ENCODE measurements around a stretch of chr16.

DNA sequence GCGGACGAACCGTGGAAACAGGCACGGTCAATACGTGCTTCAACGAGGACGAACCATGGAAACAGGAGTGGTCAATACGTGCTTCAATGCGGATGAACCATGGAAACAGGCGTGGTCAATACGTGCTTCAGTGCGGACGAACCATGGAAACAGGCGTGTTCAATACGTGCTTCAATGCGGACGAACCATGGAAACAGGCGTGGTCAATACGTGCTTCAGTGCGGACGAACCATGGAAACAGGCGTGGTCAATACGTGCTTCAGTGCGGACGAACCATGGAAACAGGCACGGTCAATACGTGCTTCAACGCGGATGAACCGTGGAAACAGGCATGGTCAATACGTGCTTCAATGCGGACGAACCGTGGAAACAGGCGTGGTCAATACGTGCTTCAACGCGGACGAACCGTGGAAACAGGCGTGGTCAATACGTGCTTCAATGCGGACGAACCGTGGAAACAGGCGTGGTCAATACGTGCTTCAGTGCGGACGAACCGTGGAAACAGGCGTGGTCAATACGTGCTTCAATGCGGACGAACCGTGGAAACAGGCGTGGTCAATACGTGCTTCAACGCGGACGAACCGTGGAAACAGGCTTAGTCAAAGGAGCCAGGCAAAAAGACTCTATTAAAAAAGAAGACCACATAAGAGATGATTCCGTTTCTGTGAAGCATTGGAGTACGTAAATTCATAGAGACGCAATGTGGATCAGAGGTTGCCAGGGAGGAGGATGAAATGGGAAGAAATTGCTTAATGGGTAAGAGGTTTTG is 140.5 kb downstream of the SNX29 start:
- PRO-cap = no peak

GRCh38 chr16:12146818-12147495 is 170.4 kb downstream of the SNX29 start:
- PRO-cap = no peak

DNA sequence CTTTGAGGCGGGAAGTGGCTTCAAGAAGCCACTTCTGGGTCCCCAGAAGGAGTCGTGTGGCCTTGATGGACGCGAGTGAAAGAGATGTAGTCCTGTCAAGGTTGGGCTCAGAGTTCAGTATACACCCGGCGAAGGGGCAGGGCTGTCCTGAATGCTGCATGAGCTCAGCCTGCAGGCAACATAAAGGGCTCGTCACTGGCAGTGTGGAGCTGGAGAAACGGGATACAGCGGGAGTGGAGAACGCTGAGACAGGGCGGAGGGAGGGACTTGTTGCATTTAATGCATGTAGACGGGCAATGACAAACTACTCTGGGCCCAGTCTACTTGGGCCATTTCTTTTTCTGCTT is 313.2 kb downstream of the SNX29 start:
- PRO-cap = unidirectional peak, plus-strand start at position 212 of the sequence

GRCh38 chr16:12459249-12459932 is 344.3 kb downstream of the CPPED1 start:
- PRO-cap = no peak

- PRO-cap = no peak
These were observed 301.0 kb downstream of the CPPED1 start for GRCh38 chr16:12502708-12502991.

DNA sequence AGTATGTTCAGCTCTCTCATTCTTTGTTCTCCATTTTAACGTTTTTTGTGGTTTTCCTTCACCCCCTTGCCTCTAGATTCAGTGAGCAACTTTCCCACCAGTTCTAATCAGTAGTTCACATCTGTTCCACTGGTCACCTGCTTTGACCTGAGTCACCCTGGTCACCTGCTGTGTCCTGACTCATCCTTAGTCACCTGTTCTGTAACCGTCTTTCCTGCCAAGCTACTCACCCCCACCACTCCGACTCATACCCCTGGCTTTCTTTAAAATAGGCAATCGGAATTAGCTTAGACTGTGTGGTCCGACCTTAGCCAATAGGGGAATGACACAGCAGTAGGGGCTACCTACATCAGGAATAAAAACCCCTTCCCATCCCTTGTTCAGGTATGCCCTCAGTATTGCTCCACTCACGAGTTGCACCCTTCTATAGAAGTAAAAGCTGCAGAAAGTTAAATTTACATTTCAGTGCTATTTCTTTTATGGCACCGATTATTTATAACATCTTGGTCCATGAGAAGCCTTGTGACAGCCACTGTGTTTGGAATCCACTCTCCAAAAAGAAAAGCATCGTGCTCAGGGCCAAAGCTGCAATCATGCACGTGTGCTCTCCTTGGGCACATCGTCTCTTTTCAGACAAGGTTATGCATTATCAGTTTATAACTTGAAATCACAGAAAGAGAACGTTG is 189.9 kb downstream of the CPPED1 start:
- PRO-cap = no peak

- PRO-cap = no peak
These were observed 157.0 kb downstream of the CPPED1 start for GRCh38 chr16:12646696-12647145.

DNA sequence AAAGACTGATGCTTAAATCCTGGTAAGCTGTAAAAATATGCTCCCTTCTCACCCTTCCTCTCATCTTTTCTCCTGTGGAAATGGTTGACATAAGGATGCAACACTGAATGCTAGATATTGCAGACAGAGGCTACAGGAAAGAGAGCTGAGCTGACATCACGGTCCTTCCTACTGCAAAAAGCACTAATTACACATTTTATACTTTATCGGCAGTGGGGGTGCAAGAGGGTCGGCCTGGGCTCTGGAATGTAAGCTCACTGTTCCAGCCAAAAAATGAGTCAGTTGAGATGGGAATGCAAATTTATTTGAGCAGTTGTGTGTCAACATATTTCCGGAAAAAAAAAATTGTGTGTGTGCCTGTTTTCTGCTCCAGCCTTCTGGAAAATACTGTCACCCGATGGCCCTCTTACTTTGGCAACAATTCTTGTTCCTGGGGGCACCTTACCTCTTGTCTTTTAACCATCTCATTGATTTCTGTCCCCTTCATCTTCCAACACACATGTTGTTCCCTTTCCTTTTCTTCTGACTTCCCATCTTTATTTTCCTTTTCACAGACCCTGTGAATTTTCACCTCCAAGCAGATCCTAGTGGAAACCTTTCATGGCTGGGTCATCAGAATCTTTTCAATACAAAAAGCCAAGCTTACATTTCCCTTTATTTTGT is 14.1 kb upstream of the MRTFB start:
- PRO-cap = no peak

- PRO-cap = bidirectional peak, plus-strand start at chr16:14186686, minus-strand start at chr16:14186578
These were observed 115.4 kb downstream of the MRTFB start for GRCh38 chr16:14186105-14187259.

- PRO-cap = unidirectional peak, plus-strand start at chr16:14301392
These were observed 230.2 kb downstream of the MRTFB start for GRCh38 chr16:14301184-14301805.

- PRO-cap = no peak
These were observed 279.0 kb downstream of the MRTFB start for GRCh38 chr16:14350100-14350567.

DNA sequence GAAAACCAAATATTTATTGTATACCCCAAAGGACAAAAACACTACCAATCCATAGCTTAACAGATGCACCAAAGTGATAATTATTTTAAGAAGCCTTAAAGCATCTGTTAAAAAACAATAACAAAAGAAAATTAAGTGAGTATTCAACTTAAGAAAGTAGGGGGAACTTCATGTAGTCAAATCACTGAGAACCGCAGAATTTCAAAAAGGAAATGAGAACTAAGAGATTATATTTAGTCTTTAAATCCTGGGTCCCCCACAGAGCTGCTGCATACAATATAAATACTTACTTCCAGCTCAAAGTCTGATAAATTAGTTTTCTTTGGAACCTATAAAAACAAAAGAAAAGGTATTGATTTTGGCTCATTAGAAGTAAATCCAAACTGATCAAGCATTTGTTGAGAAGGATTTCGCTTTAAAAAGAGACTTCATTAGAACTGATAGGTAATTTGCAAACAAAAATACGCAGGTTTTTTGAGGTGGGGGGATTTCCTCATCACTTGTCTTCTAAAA is 22.0 kb downstream of the PARN start:
- PRO-cap = no peak

DNA sequence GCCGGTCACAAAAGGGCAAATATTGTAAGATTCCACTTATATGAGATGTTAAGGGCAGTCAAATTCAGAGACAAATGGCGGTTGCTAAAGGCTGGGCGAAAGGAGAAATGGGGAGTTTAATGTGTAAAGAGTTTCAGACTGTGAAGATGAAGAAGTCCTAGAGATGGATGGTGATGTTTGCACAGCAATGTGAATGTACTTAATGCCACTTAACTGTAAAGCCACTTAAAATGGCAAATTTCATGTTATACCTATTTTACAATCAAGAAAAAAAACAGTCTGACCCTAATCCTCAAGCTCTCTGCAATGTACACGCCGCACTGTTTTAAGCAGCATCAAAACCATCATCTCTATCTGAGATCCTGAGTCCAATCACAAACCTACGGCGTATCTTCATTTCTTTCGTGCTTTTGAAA is 1.0 kb downstream of the PARN start:
- PRO-cap = no peak

DNA sequence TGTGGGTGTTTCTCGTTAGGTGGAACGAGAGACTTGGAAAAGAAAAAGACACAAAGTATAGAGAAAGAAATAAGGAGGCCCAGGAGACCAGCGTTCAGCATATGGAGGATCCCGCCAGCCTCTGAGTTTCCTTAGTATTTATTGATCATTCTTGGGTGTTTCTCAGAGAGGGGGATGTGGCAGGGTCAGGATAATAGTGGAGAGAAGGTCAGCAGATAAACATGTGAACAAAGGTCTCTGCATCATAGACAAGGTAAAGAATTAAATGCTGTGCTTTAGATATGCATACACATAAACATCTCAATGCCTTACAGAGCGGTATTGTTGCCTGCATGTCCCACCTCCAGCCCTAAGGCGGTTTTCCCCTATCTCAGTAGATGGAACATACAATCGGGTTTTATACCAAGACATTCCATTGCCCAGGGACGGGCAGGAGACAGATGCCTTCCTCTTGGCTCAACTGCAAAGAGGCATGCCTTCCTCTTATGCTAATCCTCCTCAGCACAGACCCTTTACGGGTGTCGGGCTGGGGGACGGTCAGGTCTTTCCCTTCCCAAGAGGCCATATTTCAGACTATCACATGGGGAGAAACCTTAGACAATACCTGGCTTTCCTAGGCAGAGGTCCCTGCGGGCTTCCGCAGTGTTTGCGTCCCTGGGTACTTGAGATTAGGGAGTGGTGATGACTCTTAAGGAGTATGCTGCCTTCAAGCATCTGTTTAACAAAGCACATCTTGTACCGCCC is 3.6 kb downstream of the BFAR start:
- PRO-cap = no peak

DNA sequence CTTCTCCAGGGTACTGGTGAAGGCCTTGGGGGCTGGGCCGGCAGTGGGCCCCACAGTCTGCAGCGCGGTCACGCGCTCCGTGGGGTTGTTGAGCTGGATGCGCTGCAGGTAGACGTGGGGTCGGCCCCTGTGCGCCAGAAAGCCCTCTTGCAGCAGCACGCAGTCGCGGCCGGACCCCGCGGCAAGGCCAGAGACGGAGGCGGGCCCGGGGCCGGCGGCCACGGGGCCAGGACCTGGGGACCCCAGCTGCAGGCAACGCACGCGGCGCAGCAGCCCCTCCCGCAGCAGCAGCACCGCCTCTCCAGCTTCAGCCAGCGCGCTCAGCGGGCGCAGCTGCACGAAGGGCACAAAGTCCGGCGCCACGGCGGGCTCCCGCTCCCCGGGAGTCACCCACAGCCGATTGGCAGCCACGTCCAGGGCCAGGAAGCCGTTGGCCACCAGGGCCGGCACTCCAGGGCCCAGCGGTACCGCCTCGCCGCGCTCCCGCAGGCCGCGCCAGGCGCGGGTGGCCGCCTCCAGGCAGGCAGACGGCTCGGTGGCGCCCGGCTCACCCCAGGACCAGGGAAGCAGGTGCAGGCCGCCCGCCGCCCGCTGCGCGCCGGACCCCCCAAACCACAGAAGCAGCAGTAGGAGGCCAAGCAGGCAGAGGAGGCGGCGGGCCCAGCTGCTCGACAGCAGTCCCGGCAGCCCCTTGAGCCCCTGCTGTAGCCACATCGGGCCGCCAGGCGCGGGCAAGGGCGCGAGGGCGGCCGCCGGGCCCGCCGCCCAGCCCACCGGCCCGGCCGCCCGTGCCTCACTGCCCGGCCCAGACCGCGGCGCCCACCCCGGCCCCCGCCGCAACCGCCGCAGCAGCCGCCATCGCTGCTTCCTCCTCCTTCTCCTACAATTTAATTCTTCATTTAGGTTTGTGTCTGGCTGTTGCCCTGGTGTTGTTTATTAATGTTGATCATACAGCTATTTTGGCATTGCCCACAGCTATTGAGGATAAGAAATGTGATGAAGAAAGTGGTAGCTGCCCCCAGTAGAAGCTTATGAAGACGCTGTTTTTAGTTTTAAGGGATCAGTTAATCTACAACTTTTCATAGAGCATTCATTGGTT is 15.0 kb downstream of the PDXDC1 start:
- PRO-cap = no peak

- PRO-cap = unidirectional peak, minus-strand start at chr16:15144280
These were observed 50.2 kb upstream of the RRN3 start for GRCh38 chr16:15144169-15144680.

- PRO-cap = no peak
These were observed 80.8 kb downstream of the BMERB1 start for GRCh38 chr16:15515260-15515602.

DNA sequence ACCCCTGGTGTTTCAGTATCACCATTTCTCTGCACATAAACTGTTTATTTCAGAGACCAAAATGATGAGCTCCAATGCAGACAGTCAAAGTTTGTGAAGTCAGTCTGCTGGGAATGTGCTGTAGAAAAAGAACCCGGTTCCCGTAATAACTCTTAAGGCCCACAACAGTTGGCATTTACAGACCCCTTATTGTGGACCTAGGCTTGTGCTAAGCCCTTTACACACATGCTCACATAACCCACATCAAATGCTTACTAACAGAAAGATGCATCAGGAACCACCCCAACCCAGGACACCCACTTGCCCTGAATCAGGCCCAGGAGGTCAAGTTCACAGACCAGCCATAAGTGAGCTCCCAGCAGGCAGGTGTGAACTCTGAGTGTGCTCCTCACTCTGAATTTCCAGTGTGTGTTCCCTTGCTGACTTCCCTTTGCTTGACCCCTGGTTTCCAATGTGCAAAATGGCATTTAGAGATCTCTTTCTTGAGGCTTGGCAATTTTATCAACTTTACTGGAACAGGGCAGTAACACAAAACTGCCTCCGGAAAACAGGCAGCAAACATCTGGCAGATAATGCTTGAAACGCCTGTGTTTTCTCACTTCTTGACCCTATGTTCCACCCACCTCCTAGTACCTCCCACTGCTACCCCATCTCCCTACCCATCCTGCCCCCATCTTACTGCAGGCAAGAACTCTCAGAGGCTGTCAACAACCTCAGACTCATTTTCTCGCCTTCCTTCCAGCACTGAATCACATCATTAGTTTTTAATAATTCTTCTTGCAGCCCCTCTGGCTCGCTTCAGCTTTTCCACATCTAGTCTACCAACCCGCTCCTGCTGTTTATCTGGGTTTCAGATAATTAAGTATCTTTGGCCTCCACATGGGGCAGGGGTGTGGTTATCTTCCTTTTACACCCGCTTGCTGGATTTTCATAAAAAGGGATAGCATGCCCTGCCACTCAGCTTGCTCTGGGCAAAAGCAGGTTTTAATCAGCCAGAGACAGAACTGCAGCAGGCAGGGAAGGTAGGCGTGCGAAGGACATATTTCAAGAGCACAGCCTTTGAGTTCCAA is 87.2 kb downstream of the BMERB1 start:
- PRO-cap = no peak

GRCh38 chr16:15697567-15698046 is 47.6 kb downstream of the NDE1 start:
- PRO-cap = no peak

DNA sequence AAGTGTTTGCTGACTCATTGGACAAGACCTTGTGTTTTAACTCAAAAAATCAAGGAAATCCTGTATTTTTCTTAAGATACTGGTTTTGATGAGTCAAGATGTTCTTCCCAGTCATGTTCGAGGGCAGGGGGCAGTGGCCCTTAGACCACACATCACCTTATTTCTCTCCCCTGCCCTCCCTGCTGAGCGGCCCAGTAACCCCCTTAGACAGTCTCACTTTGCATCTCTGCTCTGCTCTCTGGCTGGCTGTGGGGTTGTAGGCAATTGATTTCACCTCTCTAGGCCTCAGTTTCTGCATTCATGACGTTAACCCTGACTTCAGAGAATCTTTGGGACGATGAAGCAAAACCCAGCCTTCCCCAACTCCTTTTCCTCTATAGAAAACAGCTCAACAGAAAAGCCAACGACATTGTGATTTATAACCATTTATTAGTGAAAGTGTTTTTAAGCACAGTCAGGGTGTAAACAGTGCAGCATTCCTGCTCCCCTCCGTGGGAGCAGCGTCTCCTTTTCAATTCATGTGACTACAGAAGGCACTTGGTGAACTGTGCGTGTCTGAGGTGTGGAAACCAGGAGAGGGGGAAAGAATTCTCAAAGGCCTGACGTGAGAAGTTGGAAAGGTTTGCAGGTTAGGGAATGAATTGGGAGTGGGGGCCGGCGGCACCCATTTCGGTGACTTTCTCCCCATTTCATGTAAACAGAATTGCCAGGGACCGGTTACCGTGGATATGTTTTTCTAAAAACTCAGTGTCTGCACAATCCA is 52.9 kb downstream of the NDE1 start:
- PRO-cap = no peak